Cardiac septum (tissue), 1 donor: ENCODE measurements around the genes ADAMTS17, LINS1, ALDH1A3 and PCSK6.

DNA sequence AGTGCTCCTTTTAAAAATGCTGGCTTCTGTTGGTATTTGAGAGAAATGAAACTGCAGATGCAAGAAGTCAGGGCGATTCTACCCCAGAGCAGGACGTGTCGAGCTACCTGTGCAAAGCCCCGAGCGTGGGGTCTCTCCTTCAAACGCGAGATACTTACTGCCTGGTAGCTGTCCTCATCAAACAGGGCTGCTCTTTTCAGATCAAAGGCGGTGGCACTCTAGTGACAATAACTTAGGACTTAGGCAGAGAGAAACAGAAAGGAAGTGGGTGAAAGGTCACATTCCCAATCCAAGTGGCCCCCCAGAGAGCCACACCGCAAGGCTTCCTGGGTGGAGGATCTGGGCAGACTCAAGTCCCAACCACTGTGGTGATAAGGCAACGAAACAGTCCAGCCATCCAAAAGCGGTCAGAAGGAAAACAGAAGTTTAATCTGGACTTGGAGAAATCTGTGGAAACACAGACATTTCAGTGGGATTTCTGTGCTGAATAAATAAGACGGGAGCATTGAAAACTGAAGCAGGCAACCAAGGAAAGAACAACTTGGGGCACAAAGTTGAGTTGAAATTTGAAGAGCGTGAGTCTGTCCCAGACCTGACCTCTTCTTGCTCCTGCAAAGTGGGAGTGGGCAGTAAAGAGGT lies 227.2 kb downstream of the ADAMTS17 start:
- PRO-cap: no peak

DNA sequence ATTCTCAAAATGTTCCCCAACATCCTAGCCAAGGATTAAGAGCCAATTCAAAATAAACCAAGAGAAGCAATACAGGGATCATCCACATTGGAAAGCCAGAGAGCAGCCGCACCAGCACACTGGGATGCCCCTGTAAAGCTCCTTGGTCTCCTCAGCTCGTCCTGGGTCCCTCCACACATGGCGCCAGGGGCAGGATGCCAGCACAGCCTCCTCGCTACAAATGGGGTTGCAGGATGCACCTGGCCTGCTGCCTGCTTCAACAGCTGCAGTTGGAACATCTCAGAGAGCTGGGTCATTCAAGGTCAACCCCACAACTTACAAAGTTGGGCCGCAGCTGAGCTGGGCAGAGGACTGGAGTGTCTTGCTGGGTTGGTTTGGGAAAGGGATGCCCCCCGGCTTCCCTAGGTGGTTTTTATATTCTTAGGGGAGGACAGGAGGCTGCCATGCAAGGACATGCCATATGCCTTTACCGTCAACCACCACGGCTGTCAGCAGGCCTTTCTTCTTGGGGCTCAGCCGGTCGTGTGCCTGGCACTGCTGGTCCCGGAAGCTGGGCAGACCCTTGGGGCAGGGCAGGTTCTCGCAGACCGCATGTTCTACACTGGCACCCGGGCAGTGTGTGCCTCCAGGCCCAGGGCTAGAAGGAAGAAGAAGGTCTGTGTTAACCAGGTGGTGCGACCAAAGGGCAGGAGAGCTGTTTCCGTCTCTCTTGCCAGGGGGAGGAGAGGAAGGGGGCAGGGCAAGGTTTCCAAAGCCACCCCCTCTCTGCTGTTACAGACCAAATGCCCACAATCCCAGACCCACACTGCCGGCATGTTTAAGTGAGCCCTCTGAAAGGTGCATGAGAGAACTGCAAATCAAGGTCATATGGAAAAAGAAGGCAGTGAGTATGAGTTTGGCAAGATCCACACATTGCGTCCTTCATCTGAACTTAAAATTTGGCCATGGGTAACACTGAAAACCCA lies 225.1 kb downstream of the ADAMTS17 start:
- PRO-cap: no peak

DNA sequence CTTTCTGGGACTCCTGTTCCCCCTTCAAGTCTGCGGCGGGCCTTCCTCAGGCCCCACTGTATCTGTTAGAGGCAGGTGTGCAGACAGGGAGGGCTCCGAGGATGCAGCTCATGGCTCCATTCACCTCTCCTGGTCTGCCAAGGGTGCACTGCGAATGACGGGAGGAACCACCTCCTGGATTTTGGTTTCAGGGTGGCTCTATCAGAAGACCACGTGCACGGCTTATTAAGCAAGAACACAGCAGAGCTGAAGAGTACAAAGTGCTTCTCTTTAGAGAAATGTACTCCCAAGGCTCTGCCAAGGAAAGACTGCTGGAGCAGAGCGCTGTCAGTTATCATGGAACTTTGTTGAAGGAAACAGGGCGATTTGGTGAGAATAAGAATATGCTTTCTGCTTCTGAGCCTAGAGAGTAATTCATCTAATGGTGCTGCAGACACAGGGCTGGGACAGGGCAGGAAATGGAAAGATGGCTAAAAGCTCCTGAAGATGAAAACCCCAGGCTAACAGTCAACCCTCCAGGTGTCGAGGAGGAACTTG lies 173.6 kb downstream of the ADAMTS17 start:
- PRO-cap: no peak

DNA sequence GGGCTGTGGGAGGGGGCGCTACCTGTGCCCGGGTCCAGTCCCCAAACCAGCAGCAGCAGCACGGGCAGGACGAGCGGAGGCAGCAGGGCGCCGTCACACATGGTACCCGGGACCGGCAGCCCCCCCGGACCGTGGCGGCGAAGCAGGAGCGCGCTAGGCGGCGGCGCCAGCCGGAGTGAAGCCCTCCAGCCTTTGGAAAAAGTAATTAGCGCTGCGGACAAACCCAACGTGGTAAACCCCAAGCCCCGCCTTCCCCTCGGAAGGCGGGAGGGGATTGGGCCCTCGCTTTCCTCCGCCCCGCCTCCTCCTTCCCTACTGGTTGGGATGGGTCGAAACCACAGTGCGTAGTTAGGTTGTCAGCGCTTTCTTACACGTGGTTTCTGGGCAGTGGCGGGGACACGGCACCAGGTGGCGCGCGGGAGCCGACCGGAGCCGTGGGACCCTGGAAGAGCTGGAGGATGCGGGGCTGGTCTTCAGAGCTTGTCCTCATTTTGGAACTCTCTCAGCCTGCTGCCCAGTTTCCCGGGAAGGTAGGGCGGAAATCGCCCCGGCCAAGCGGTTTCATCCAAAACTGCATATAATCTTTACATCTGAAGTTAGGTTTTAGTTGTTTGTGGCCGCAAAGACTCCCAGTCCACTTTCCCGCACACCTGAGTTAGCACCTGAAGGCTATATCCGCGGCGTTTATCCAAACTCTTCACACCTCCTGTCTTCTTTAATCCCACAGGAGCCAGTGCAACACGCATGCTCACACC lies at the start of gene ADAMTS17:
Gene ADAMTS17 (minus strand): TSS at position 177 of the 755 bp plus-strand sequence.
- PRO-cap: unidirectional peak, minus-strand start at position 203 of the sequence

DNA sequence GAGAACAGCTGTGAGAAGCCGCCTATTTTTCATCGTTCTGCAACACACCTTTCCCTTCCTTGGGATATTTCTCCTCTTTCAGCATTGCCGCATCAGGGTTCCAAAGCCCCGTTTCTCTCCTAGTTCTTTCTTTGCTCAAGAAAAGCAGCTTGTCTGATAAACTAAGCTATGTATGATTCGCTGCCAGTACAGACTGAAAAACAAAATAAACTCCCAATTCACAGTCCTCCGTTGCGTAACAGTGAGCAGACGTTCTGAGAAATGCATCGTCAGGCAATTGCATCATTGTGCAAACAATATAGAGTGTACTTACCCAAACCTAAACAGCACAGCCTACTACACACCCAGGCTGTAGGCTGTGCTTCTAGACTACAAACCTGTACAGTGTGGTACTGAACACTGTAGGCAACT lies 8.8 kb upstream of the ADAMTS17 start:
- PRO-cap: no peak

DNA sequence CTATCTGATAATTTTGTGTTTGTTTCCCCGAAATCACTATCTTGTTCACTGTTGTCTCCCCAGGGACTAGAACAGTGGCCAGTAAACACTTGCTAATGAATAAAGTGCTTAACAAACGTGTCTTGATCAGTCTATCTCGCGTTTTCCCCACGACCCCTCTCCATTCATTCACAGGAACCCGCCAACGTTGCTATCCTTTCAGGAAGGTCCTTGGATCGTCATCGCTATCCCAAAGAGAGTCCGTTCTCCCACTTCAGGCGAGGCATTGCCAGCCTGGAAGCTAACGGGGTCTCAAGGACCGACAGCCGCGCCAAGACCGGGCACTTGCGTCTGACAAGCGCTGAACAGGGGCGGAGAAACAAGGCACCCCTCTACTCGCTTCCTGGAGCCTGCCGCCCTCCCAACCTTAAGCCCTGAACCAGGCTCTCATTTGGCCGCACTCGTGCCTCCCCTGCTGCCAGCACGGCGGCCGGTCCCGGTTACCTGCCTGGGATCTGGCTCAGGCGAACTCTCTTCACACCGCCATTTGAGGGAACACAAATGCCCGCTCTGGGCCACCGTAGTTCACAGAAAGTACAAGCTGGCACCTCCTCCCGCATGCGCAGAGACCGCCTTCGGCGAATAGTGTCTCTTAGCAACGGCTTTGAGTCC lies at the start of gene LINS1:
Gene LINS1 (minus strand): TSS at position 551 of the 651 bp plus-strand sequence.
- PRO-cap: bidirectional peak, plus-strand start outside the sequence, minus-strand start at position 551 of the sequence

DNA sequence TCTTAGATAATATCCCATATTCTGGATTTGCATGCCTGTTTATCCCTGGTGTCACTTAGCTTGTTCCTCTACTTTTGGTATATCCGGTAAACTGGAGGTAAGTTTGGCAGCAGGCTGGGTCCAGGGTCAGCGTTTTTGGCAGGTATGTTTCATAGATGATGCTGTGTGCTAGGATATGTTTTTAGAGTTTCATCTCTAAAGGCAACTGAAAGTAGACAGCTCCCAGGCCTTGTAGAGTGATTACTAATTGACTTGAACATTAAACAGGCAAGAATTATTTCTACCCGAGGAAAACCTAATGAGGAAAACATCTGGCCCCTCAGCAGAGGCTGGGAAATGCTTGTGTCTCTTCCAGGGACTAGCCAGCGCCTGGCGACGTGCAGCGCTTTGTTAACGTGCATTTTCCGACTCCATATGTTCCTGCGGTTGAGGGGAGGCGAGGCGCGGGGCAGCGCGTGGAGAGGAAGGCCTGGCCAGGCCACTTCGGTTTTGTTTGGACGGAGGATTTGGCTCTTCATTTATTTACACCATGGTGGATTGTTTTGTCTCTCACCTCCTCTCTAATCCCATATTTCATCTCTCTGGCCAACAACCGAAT lies 65.2 kb downstream of the ASB7 start:
- PRO-cap: no peak

GRCh38 chr15:100878946-100879755 lies 480 bp upstream of the ALDH1A3 start:
- PRO-cap: bidirectional peak, plus-strand start at chr15:100879831, minus-strand start at chr15:100879636

DNA sequence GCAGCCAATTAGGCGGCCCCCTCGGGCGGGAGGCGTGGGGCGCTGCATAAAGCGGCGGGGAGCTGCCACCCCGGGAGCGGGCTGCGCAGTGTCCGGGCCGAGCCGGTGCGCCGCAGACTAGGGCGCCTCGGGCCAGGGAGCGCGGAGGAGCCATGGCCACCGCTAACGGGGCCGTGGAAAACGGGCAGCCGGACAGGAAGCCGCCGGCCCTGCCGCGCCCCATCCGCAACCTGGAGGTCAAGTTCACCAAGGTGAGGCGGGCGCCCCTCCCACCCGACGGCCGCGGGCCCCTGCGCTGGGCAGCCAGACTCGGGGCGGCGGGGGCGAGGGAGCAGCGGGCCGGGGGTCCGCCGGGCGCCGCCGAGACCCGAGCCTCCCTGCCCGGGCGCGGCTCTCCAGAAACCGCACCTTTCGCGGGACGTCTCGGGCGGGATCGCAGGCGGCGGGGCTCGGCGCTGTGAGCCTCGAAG lies at the start of gene ALDH1A3:
Gene ALDH1A3 (plus strand): TSS at position 76 of the 470 bp plus-strand sequence.
- PRO-cap: bidirectional peak, plus-strand start at position 76 of the sequence, minus-strand start outside the sequence

DNA sequence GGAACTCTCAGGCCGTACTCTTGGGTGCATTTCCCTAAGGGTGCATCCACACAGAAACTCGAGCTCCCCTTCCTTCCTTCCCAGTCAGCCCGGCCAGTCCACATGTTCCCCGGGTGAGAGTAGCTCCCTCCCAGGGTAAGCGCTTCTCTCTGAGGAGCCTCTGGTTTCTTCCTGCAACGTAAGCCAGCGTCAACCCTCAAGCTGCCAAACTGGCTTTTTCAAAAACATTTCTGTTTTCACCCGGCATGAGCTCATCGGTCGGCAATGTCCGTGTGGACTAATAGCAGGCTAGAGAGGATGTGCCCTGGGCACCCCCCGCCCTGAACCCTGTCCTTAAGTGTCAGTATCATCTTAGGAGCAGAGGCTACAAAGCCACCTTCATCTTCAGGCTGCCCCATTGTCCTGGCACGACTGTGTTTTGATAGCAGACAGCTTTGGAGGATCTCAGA lies 9.7 kb downstream of the ALDH1A3 start:
- PRO-cap: bidirectional peak, plus-strand start at position 336 of the sequence, minus-strand start at position 151 of the sequence

DNA sequence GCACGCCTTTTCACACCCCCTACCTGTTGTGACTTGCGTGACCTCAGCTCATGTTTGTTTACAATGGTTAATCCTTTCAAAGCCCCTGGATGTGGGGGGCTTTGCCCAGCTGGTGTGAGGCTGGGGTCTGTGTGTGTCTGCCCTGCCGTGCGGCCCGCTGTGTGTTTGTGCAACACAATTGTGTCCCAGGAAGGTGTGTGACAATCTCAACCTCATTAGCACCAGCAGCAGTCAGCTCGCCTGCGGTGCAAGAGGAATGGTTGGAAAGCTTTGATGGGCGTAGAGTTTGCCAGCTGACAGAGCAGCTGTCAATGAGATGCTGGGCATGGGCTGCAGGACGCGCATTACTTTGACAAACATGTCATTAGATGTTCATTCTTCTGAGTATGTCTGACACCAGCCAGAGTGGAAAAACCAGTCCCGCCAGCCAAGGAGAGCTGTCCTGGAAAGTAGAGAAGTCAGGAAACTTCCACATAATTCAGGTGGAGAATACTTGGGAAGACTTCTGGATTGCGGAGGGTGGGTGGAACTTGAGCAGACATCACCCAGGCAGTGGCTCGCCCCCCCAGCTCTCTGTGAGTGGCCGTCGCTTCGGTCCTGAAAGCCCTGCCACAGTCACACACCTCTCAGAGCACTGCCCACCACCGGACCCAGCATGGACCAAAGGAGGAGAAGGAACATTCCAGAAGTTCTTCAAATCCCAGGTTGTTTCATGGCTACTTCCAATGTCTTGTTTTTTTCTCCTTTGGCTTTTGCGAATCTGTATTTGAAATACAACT lies 9.7 kb downstream of the LRRK1 start:
- PRO-cap: no peak

DNA sequence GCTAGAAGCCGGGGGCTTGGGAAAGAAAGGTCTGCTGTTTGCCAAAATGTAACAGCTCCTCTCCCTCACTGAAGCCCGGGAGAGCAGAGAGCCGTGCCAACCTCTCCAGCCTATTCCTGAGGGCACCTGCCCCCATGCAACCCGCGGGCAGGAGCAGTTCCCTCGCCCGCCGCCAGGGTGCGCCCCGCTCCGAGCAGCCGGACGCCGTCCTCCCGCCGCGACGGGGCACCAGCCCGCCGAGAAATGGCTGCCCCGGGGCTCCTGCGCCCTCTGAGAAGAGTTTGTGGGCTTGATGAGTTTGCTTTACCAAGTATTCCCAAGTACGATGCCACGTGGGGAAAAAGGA lies 163.1 kb downstream of the CHSY1 start:
- PRO-cap: no peak

DNA sequence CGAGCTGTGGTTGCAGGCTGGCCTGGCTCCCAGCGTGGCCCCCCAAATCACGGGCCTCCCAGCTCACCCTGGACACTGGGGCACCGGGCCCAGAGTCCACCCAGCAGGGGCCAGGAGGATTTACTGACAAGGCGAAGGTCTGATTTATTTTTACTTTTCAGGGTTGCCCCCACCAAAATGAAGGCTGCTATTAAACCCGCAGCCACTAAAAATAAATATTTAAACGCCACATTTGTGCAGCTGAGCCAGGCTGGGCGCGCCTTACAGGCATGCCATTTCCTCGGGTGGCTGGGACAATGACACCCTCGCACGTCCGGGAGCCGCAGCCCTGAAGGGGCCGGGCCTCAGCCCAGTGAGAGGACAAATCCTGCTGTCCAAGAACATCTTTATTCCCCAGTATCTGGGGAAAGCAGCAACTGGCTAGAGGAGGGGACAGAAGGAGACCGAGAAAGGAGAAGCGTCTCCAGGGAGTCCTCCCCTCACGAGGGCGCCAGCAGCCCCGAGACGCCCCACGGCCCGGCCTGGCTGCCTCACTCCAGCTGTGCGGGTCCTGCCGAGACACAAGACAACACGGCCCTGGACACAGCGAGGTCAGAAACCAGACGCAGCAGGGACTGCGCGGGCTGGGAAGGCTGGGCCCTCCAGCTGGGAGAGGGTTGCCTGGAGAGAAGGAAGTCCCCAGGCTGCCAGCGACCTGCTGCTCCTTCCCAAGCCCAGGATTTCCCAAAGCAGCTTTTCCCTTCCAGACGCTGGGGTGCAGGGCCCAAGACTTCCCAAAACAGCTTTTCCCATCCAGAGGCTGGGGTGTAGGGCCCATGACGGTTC lies 130.3 kb downstream of the CHSY1 start:
- PRO-cap: unidirectional peak, plus-strand start at position 331 of the sequence; unidirectional peak, plus-strand start at position 415 of the sequence; unidirectional peak, plus-strand start at position 533 of the sequence; unidirectional peak, plus-strand start at position 563 of the sequence; unidirectional peak, plus-strand start at position 594 of the sequence

GRCh38 chr15:101162489-101163160 lies 89.2 kb downstream of the CHSY1 start:
- PRO-cap: no peak

DNA sequence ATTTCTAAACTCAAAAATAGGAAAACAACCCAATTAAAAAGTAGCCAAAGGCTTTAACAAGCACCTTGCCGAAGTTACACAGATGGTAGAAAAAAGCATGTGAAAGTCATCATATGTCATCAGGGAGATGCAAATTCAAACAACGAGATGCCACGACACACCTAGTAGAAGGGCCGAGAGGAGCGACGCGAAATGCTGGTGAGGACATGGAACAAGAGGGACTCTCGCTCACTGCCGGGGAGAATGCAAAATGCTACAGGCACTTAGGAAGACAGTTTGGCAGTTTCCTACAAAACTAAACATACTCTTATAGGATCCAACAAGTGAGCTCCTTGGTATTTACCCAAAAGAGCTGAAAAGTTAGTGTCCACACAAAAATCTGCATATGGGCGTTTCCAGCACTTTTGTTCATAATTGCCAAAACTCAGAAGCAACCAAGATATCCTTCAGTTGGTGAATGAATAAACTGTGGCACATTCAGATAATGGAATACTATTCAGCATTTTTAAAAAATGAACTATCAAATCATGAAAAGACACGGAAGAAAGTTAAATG lies 61.0 kb downstream of the CHSY1 start:
- PRO-cap: unidirectional peak, plus-strand start at position 167 of the sequence

DNA sequence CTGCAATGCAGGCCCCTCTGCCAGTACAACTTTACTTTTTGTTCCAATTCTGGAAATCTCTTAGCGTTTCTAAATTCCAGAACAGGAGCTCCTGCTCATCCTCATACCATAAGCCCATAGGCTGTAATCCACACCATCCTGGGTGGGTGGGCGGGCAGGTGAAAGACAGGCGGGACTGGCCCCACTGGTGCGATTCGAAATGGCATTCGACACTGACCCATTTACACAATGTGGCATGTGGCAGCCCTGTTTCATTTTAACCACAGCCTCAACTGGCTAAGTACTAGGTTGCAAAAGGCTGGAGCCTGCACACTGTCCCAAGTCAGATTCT lies 38.6 kb upstream of the SNRPA1 start:
- PRO-cap: no peak

DNA sequence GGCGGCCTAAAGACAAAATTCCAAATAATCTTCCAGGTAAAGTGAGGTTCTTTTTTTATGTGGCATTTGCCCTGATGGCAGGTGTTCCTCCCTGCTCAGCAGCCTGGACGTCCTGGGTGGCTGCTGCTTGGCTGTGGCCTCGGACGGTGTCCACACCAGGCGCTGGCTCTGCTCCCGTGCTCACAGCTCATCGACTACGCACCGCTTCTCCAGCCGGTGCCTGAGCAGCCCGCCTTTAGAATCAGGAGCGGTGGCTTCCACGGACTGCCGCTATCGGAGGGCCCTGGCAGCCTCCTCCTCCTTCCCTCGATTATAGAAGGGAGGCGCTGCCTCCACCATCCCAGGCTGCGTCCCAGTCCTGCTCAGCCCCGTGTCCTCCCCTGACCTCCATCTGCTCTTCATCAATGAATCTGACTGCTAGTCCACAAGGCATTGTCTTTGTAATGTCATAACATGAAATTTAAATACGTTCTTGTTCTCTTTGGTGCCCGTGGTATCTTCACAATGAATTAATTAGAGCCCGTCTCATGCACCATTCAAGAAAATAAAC lies 41.8 kb downstream of the PCSK6 start:
- PRO-cap: no peak

- PRO-cap: unidirectional peak, minus-strand start at chr15:101489707
Measured at GRCh38 chr15:101489179-101490382, at the start of gene PCSK6. Gene PCSK6, minus strand, starts transcription at chr15:101489707.

GRCh38 chr15:101641891-101642347 lies 10.3 kb downstream of the TM2D3 start:
- PRO-cap: bidirectional peak, plus-strand start at chr15:101642158, minus-strand start at chr15:101642002

DNA sequence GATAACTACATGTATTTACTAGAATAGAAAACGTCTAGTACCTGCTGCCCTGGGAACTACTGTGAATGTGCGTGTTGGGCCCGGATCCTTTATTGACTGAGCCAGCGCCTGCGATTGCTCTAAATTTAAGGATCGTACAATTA lies 655 bp downstream of the TM2D3 start:
- PRO-cap: bidirectional peak, plus-strand start outside the sequence, minus-strand start at position 98 of the sequence